A375 (cell line): Measurements from ENCODE around the genes CR1, CD34 and IRF6.

- RAMPAGE, long total RNA, result no peak
Measured at GRCh38 chr1:207309640-207310300, 11.7 kb upstream of the CD55 start.

- RAMPAGE, long total RNA, result no peak
Measured at GRCh38 chr1:207327204-207328273, 6.1 kb downstream of the CD55 start.

DNA sequence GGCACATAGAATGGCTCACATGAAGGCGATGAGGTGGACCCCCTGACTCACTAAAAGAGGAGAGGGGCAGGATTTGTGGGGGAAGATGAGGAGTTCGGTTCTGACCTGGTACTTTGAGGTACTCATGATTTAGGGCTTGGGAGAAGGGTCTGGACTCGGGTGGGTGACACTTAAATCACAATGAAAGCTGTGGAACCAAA, 12.4 kb upstream of the CR1 start:
- RAMPAGE, long total RNA, result no peak

DNA sequence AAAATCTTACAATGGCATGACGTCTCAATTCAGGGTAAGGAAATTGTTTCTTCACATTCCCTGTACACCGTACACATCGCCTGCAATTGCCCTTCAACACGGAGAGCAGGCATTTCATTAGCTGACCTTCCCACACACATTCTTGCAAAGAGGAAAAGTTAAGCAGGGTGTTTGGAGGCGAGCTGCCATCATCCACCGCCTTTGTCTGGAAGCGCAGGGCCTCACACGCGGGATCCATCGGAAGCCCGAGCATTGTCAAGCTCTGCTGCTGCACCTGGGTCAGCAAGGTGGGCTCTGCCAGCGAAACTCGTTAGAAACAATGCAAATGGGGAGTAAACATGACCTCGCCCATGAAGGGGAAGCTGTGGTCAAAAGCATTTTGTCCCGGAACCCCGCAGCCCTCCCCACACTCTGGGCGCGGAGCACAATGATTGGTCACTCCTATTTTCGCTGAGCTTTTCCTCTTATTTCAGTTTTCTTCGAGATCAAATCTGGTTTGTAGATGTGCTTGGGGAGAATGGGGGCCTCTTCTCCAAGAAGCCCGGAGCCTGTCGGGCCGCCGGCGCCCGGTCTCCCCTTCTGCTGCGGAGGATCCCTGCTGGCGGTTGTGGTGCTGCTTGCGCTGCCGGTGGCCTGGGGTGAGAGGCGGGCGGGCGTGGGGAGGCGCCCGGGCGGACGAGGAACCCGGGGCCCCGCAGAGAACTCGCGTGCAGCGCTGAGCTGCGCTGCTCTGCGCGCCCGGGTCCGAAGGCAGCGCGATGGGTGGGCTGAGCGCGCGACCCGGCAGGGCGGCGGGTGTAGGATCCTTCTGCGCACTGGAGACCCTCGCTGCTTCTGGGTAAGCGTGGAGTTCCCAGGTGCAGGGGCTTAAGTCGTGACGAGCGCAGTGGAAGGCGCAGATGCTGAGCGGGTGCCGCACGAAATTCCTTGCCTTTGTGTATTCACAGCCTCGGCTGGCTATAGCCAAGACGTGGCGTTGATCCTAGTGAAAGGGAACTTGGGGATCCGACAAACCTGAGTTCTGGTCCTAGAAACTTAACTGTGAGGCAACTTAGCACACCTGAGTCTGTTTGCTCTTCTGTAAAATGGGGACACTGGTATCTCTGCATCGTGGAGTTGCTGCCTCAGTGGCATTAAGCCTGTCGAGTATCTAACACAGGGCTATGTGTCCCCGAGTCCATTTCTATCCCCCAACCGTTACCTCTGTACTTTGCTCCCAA, at the start of gene CR1:
TSS of gene CR1 (plus strand) at position 407 of the 1,220 bp plus-strand sequence.
- RAMPAGE, long total RNA, result no peak

- RAMPAGE, long total RNA, result no peak
Measured at GRCh38 chr1:207794063-207795004, 42.5 kb downstream of the CD46 start.

GRCh38 chr1:207803110-207803401, 51.2 kb downstream of the CD46 start:
- RAMPAGE, long total RNA, result no peak

DNA sequence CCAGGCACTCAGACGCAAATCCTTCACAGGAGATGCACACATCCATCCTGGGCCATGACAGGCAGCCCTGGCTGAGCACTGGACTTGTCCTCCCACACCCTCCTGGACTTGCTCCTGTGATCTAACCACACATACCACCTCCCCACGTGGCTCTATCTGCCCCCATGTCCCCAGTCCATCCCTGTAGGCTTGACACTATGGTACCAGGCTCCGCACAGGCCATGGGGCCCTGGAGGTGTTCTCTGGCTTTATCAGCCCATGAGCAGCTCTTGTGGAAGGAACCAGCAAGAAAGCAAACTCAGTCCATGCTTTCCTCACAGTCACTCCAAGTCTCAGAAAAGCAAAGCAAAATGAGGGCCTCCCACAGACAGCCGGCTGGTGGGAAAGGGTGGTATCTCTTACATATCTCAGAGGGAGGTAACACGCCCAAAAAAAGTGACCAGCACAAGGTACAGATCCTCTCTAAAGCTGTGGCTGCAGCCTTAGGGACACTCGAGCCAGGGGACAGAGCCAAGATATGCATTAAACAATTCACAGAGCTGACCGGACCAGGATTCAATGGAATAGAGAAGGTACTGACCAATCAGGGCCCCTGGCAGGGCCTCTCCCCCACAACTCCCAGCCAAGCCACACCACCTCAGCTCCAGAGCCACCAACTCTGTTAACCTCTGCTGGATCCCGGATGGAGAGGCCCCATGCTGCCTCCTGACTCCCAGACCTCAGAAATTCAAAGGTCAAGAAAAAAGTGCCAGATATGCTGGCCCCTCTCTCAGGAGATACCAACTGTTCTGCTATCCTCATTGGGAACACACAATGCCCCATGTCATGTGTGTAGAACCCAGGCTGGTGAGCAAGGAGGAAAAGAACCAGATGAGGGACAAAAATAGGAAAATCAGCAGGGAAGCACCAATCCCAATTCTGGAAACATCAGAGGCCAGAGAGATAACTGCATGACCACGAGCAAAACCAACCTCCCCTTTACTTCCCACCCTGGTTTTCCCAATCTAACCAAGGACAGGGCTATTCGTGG, 61.9 kb downstream of the CD46 start:
- RAMPAGE, long total RNA, result no peak

DNA sequence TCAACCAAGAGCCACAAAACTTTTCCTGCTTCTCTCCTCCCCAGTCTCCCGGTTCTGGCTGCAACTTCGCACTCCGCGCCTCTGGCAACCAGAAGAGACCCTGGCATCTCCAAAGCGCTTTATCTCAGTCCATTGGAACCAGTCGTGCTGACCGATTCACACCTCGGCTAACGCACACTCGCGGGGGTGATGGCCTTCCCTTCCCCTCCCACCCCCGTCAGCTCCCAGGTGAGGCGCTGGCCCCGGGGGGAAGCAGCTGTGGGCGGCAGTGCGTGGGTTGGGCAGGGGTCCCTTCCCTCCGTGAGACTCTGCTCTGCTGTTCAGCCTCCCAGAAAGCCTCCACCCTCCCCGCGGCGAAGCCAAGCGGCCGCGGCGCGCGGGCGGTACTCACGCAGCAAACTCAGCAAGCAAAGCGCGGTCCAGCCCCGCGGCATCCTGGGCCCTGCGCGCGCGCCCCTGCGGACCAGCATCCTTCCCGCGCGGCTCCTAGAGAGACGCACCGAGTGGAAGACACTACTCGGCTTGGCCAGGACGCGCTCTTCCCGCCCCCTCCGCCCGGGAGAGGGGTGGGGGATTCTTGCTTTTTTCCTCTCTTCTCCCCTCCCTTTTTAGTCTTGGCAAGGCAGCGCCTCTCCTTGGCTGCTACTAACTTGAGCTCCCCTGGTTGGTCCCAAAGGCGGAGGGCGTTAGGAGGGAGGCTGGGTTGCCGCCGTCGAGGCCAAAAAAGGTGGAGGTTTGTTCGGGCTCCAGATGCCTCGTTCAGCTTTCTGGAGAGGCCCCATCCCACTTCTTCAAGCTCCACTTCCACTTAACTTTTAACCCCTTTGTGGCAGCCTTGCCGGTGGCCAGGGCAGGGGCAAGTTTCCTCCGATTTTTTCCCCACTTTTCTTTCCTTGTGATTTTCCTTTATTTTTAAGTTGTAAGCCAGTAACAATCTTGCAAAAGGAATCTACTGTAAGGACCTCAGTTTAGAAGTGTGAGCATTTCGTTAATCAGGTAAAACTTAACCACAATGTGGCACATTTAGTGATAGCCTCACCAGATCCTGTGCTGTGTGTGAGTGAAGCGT, at the start of gene CD34:
TSS of gene CD34 (minus strand) at position 515 of the 1,069 bp plus-strand sequence.
- RAMPAGE, long total RNA, result no peak

DNA sequence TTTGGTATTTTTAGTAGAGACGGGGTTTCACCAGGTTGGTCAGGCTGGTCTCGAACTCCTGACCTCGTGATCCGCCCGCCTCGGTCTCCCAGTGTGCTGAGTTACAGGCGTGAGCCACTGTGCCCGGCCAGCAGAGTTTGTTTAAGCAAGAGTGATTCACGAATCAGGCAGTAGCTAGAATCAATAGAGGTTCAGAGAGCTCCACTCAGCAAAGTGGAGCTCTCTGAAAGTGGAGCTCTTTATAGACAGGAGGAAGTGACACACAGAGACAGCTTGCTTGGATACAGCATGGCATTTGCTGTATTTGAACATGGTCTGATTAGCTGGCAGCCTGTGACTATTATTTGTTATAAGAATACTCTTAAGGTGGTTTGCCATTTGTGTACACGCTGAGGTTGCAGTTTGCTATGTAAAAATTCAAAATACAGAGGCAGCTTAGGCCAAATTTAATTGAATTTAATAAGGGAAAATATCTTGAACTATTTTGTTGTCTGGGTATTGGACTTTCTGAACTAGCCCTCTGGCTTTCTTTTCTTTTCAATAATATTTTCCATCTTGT, 27.2 kb upstream of the CD34 start:
- RAMPAGE, long total RNA, result no peak

DNA sequence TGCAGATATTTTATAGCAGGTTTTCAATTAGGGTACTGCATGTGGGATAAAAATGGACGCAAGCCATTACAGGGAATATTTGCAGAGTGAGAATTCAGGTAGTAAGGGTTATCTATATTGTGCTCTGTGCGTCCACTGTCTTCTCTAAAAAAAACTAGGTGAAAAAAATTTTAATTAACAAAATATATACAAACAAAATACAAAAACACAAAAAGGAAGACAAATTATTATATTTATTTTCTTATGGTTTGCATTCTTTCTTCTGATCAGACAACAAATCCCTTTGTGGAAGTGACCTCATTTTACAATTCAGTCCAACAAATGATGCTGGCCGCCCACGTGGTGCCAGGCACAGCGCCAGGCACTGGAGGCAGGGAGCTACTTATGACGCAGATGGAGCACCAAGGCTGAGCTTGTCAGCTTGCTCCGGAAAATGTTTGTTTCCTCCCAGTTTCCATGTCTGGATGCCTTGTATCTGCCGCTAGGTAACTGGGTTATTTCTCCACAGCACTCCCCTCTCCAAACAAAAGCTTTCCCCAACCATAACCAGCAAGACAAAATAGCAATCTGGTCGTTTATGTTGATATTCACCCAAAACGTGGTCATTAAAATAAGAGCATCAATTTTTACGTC, 30.7 kb upstream of the CD34 start:
- RAMPAGE, long total RNA, result no peak

- RAMPAGE, long total RNA, result no peak
Measured at GRCh38 chr1:208165524-208166193, 78.5 kb downstream of the PLXNA2 start.

DNA sequence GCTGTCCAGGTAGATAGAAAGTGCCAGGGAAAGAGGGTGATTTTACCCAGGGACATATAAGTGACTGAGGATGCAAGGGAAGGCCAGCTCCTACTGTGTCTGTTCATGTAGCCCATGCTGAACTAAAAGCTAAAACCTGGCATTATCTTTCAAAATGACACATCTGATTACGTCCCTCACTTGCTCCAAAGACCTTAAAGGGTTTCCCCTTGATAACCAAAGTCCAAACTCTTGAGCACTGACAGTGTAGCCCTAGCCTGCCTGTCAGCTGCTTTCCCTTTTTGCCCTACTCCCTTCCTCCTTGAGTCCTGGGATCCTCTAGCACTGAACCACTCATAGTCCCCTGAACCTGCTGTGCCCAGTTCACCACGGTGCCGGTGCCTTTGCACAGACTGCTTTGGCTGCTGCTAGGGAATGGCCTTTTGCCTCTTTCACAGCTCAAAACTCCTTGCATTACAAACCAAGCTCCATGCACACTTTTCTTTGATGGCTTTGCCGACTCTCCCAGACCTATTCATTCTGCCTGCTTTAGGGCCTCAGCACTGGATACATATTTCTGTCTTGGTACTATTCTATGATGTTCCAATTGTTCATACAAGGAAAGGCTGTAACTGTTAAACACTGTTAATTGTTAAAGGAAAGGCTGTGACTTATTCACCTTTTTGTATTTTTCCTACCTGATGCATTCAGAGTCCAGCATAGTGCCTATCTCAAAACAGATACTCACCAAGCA, 67.4 kb downstream of the PLXNA2 start:
- RAMPAGE, long total RNA, result no peak

DNA sequence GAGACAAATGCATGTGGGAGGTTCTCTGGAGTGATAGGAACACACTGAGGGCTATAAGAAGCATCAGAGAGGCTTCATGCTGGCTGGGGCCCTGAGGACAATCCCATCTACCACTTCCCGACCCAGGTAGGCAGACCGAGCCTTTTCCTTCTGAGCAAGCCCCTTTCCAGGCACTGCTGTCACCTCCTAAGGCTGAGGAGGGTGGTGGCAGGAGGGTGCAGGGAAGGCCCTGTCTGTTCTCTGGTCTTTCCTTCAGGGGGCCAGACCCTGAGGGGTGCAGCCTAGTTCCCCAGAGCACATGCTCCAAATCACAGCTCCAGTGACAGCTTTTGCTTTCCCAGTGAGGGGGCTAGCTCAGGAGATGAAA, 63.1 kb downstream of the PLXNA2 start:
- RAMPAGE, long total RNA, result no peak

DNA sequence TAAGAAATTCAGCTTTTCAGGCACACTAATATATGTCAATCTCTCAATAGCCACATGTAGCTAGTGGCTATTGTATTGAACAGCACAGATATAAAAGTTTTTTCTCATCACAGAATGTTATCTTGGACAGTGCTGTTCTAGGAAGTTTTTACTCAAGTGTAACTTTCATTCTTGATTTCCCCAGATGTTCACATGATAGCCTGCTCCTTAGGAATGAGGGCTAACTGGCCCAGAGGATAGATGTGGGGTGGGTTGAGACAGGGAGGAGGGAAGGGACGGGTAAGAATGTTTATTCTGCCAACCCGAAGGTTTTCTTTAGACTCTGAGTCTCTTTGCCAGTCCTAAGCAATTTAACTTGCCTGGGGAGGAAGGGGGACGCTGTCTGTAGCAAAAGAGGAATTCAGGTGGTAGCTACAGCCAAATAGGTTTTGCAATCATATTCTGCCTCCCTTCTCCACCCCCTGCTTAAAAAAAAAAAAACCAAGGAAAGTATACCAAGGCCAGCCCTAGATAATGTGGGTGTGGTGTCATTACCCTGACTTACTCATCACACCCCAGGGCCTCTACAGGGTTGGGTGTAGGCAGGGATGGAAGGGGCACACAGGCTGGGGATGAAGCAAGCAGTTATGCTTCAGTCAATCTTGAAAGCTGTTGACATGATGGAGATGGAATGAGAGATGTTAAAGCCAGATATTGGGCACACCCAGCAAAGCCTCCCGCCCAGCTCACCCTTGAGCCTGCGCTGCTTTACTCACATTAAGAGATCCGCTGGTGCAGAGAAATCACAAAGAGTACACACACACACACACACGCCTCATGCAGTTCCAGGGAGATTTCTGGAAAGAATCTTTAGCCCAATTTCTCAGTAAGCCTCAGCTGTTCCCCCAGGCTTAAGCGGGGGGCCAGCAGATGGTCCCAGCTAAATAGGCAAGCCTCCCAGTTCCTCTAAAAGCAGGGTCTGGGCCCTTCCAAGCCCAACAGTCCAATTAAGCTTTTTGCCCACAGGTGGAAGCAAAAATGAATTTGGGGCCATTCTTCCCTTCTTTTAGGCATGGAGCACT, 59.9 kb downstream of the PLXNA2 start:
- RAMPAGE, long total RNA, result no peak

GRCh38 chr1:209430821-209431452, 152.6 kb upstream of the CAMK1G start:
- RAMPAGE, long total RNA, result no peak

DNA sequence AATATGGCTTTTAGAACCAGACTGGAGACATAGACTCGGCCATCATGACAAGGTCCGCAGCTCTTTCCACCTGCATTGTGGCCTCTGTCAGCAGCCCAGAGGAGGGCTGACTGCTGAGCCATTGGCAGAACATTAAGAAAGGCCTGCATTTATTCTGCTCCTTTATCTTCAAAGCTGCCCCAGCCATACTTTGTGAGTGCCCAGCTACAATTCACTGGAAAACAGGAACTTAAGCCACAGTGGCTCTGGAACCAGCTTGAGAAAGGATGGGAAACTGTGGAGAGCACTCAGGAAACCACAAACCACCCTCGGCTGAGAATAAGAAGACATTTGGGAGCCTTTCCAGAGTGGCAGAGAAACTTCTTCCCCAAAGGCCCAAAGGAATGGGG, 1.9 kb downstream of the LAMB3 start:
- RAMPAGE, long total RNA, result no peak

DNA sequence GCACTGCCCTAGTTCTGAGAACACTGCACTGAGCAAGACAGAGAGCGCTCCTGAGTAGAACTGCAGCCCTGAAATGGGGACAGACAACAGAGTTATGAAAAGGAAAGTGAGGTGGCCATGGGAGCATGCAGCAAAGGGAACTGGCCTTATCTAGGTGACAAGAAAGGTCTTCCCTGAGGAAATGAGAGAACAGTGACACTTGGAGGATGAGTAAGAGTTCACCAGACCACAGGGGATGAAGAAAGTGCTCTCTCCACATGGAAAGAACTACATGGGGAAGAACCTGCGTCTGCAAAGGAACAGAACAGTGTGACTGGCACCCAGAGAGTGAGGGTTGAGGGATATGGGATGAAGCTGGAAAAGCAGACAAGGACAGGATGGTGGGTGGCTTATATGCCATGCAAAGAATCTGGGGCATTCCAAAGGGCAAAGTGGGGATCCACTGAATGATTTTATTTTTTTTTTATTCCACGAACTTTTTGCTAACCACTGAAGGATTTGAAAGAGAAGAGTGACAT, 7.4 kb upstream of the G0S2 start:
- RAMPAGE, long total RNA, result no peak

- RAMPAGE, long total RNA, result no peak
Measured at GRCh38 chr1:209678350-209678755, 3.1 kb downstream of the G0S2 start.

GRCh38 chr1:209790441-209791216, 6.3 kb upstream of the C1orf74 start:
- RAMPAGE, long total RNA, result no peak

- RAMPAGE, long total RNA, result no peak
Measured at GRCh38 chr1:209805905-209806836, at the start of gene IRF6. TSS of gene IRF6 (minus strand) at chr1:209806142.